Measurements from ENCODE around the gene CALCA.

DNA sequence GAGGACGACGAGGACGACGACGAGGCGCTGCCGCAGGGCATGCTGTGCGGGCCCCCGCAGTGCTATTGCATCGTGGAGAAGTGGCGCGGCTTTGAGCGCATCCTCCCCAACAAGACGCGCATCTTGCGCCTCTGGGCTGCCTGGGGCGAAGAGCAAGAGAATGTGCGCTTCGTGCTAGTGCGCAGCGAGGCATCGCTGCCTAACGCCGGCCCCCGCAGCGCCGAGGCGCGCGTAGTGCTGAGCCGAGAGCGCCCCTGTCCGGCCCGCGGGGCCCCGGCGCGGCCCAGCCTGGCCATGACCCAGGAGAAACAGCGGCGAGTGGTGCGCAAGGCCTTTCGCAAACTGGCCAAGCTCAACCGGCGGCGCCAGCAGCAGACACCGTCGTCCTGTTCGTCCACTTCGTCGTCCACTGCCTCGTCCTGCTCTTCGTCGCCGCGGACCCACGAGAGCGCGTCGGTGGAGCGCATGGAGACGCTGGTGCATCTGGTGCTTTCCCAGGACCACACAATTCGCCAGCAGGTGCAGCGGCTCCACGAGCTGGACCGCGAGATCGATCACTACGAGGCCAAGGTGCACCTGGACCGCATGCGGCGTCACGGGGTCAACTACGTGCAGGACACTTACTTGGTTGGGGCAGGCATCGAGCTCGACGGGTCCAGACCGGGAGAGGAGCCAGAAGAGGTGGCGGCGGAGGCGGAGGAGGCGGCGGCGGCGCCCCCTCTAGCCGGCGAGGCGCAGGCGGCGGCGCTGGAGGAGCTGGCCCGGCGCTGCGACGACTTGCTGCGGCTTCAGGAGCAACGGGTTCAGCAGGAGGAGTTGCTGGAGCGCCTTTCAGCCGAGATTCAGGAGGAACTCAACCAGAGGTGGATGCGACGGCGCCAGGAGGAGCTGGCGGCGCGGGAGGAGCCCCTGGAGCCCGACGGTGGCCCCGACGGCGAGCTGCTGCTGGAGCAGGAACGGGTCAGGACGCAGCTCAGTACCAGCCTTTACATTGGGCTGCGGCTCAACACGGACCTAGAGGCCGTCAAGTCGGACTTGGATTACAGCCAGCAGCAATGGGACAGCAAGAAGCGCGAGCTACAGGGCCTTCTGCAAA is 1.0 kb downstream of the RASSF10 start:
- PRO-cap = bidirectional peak, plus-strand start at position 259 of the sequence, minus-strand start at position 133 of the sequence; bidirectional peak, plus-strand start at position 860 of the sequence, minus-strand start at position 559 of the sequence
- RAMPAGE, long total RNA = no peak

DNA sequence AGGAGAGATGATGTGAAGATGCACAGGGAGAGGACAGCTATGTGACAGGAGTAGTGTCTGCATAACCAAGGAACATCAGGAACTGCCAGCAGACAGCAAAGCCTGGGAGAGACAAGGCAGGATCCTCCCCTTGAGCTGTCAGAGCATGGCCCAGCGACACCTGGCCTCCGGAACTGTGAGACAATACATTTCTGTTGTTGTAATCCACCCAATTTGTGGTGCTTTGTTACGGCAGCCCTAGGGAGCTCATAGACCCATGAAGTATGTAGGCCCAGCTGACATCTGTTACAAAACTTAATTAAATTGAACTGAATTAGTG is 24.6 kb downstream of the RASSF10 start:
- PRO-cap = no peak
- RAMPAGE, long total RNA = no peak

DNA sequence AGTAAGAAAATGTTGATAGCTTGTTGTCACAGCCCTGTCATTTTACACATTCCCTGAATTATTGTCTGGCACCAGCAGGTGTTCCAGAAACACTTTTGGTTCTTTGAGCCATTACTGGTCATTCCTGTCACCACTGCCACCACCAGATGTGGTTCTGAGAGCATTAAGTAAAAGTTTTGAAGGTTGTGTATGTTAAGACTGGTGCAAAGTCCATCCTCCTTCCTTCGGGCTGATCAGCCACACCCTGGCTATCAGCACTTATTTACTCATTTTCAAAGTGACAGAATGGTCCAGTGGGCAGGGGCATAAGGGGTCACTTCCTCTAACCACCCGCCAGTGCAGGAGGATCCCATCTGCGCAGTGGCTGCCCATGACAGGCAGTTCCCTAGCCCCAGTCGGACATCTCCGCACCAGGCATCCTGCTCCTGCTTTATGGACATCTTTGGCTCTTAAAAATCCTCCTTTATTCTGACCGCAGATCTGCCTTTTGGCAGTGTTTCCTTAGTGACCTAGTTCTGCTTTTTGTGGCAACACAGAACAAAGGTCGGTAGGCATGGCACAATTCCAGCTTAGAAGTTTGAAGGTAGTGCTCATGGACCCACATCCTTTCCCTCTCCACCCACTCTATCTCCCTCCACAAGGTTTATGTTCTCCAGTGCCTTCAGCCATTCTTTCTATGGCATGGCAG is 55.8 kb downstream of the BMAL1 start:
- PRO-cap = no peak
- RAMPAGE, long total RNA = no peak

GRCh38 chr11:13357794-13358124 is 80.2 kb downstream of the BMAL1 start:
- PRO-cap = no peak
- RAMPAGE, long total RNA = no peak

GRCh38 chr11:13391127-13391513 is 71.9 kb downstream of the BTBD10 start:
- PRO-cap = no peak
- RAMPAGE, long total RNA = no peak

- PRO-cap = no peak
- RAMPAGE, long total RNA = no peak
Observed at GRCh38 chr11:14272074-14272865, 86.7 kb downstream of the RRAS2 start.

GRCh38 chr11:14340529-14341445 is 18.2 kb downstream of the RRAS2 start:
- PRO-cap = bidirectional peak, plus-strand start at chr11:14340995, minus-strand start at chr11:14340824
- RAMPAGE, long total RNA = no peak

- PRO-cap = no peak
- RAMPAGE, long total RNA = no peak
Observed at GRCh38 chr11:14345401-14345731, 13.6 kb downstream of the RRAS2 start.

DNA sequence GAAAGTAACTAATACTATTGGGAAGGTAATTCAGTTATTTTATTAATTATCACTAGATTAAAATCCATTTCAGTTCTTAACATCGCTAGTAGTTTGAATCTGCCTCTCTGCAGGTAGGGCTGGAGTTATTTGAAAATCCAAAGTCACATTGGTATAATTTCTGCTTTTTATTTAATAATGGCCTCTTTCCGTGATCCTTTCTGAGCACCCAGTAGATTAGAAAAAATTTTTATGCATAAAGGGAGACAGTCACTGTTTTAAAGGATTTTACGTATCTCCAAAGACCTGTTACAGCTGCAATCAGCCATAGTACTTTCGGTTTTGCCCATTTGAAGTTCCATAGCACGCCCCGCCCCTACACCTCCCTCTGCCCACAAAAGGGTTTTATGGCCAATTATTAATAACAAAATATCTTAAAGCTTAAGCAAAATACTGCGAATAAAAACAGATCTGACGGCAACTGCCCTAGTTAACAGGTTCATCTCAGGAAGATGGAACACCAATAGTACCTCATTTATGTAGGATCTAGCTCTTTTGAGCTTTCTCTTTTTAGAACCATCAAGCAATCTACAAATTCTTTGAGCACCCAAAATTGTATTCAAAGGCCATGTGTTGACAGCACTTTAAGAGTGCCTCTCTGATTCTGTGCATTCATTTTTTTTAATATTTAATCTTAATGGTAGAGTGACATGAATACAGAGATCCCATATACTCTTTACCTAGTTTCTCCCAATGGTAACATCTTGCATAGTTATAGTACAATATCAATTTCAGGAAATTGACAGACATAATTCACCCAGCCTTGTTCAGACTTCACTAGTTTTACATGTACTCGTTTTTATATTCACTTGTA is 853 bp upstream of the COPB1 start:
- PRO-cap = unidirectional peak, minus-strand start at position 302 of the sequence
- RAMPAGE, long total RNA = no peak

DNA sequence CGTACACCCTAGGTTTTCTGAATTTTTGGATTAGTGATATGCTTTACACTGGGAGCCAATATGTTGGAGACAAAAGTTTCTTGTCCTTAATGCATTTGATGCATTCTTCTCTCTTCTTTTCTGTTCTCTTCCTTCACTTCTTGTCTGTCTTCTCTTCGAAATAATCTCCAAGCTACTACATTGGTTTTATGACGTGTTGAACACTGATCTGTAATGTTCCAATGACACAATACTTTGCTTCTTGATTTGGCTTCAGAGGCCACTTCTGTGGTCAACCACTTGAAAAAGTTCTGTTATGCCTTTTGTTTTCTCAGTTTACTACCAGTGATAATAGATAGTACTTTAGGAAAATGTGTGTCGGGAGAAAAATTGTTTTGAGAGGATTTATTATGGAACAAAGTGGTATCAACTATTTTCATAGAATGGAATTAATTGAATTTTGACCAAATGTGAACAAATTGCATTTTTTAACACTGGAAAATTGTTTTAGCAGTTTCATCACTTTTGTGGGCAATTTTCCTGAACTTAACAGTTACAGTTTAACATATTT is 2.6 kb downstream of the PDE3B start:
- PRO-cap = no peak
- RAMPAGE, long total RNA = no peak

GRCh38 chr11:14662312-14662708 is 18.7 kb downstream of the PDE3B start:
- PRO-cap = no peak
- RAMPAGE, long total RNA = no peak

GRCh38 chr11:14759430-14759633 is 115.7 kb downstream of the PDE3B start:
- PRO-cap = no peak
- RAMPAGE, long total RNA = no peak

DNA sequence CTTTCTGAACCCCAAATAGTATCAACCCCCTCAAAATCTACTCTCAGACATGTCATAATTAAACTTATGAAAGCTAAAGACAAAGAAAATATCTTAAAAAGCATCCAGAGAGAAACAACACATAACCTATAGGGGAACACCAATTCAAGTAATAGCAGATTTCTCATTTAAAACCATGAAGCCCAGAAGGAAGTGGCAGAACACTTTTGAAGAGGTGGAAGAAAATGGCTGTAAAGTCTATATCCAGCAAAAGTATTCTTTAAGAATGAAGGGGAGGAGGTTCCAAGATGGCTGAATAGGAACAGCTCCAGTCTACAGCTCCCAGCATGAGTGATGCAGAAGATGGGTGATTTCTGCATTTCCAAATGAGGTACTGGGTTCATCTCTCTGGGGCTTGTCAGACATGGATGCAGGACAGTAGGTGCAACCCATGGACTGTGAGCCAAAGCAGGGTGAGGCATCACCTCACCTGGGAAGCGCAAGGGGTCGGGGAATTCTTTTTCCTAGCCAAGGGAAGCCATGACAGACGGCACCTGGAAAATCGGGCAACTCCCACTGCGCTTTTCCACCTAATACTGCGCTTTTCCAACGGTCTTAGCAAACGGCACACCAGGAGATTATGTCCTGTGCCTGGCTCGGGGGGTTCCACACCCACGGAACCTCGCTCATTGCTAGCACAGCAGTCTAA is 114.5 kb downstream of the CYP2R1 start:
- PRO-cap = no peak
- RAMPAGE, long total RNA = no peak

DNA sequence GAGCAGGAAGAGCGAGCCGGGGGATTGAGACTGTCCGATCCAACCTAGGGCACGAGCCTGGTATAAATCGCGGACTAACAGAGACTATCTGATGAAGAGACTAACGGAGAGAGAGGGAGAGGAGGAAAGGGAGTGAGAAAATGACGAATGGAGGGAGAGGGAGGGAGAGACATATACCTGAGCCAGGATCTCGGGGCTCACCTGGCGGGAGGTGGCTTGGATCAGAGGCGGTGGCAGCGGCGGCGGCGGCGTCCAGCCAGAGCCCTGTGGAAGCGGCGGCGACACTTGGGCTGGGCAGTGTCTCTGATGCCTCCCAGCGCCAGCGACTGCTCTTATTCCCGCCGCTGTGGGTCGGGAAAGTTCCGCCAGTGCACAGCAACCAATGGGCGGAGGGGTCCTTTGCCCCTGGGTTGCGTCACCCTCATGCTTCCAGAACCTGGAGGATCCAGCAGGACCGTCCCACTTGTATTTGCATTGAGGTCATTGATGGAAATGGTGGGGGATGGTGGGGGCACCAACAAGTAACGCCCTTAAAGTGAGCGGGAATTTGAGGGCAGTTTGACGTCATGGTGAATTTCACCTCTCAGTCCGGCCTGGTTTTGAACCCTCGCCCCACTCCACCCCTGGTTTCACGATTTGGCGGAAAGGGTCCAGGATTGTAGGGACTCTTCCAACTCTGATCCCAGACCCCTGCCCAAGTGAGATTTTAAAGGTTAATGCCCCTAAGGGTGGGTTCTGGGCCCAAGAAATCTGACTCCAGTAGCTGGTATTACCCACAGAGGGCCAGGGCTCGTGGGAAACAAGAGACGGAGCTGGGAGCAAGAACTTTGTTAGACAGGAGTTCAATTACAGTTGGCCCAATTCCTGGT is at the start of gene CALCA:
CALCA (minus strand) TSS at position 308 of the 869 bp plus-strand sequence.
- PRO-cap = bidirectional peak, plus-strand start at position 458 of the sequence, minus-strand start at position 308 of the sequence
- RAMPAGE, long total RNA = no peak

DNA sequence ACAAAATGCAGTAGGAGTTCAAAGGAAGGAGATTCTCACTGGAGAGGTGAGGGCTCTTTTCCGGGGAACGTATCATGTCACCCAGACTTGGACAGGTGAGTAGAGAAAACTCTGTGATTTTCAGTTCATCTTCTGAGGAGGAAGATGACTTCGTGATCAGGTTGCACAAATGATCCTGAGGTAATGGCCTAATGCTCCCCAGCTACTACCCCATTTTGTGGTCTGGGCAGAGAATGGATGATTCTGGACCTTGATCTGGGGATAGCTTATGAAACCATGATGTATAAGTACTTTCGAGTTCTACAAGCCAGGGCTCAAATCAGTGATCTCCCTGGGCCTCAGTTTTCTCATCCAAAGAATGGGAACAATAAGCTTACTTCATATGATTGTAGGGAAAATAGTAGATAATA is 319.2 kb downstream of the INSC start:
- PRO-cap = no peak
- RAMPAGE, long total RNA = no peak

DNA sequence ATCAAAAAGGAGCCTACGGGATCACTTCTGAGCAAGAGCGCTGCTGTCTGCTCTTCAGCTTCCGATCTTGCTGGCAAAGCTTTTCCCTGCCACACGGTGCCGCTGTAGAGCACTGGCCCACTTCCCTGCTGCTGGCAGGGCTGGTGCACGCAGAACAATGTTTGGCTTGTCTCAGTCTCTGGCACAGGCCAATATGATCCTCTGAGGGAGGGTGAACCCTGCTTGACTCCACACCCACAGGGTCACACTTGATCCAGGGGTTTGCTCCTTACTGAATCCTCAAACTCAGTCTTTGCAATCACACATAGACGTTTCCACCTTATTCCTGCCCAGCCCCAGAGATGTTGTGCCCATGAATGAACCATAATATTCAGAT is 536.6 kb downstream of the SOX6 start:
- PRO-cap = no peak
- RAMPAGE, long total RNA = no peak

DNA sequence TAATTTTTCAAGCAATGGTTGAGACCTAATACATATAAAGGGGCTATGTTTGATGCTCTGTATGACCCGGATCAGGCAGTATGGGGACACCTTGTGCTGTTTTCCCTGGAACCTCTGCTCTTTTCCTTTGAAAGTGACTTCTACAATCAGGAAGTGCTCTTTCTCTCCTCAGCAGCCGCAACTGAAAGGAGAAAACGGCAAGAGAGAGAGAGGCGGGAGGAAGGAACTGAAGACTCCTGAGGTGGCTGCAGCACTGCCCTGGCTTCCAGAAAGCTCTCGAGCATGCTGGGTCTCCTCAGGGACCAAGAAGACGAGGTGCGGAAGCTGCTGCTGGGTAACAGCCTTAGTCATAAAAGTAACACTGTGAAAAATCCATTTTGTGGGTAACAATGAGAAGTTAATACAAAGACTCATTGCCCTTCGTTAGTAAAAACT is 473.6 kb downstream of the SOX6 start:
- PRO-cap = no peak
- RAMPAGE, long total RNA = no peak

DNA sequence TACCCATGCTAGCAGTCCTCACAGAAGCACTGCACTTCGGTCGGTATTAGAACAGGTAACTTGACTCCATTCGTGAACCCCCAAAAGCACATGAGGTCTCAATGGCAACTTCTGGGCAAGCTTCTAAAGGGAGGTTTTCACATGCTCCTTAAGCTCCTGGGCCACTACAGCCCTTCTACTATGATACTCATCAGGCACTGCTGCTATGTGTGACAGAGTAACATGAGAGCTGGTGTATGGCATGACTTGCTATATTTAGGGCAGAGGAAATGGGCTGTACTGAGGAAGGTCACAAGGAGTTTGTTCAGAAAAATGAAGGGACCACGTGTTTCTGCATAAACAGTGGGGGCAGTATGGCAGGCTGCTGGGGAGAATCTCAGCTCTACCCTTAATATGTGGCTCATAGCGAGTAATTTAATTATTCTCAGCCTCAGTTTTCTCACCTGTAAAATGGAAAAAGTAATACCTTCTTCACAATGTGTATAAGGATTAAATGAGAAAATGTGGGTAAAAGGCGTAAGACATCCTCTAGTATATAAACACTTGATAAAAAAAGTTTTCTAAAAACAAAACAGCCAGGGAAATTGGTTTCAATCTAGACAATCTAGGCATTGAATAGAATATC is 343.9 kb downstream of the SOX6 start:
- PRO-cap = no peak
- RAMPAGE, long total RNA = no peak

- PRO-cap = no peak
- RAMPAGE, long total RNA = no peak
Observed at GRCh38 chr11:16807290-16807893, 68.9 kb downstream of the C11orf58 start.

DNA sequence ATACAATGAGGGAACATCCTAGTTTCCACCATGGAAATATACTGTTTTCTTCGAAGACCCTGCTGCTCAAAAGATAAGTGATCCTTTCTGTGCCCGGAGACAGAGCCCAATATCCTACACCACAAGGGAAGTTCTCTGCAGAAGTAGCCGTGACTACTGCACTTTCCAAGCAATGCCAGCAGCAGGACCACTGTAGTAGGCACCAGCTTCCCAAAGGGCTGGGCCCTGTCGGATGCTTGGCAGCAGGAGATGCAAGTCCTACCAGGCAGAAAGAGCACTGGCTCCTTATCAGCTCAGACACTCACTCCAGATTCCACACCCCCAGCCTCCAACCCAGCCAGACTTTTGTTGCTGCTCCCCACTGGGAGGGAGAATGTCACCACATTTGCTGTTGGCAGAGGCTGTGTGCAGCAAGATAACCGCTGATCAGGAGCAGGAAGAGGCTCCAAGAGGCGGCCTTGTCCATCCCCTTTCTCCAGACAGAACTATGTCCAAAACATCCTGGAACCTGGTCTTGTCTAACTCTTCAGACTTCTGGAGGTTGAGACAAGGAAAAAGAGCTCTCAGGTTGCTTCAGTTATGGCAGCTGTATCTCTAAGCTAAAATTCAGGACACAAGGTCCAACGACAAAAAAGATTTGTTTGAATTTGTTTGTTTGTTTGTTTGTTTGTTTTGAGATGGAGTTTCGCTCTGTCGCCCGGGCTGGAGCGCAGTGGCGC is 118.8 kb downstream of the C11orf58 start:
- PRO-cap = no peak
- RAMPAGE, long total RNA = no peak